Breast epithelium (tissue), 2 donors: ENCODE measurements around a stretch of chr6.

DNA sequence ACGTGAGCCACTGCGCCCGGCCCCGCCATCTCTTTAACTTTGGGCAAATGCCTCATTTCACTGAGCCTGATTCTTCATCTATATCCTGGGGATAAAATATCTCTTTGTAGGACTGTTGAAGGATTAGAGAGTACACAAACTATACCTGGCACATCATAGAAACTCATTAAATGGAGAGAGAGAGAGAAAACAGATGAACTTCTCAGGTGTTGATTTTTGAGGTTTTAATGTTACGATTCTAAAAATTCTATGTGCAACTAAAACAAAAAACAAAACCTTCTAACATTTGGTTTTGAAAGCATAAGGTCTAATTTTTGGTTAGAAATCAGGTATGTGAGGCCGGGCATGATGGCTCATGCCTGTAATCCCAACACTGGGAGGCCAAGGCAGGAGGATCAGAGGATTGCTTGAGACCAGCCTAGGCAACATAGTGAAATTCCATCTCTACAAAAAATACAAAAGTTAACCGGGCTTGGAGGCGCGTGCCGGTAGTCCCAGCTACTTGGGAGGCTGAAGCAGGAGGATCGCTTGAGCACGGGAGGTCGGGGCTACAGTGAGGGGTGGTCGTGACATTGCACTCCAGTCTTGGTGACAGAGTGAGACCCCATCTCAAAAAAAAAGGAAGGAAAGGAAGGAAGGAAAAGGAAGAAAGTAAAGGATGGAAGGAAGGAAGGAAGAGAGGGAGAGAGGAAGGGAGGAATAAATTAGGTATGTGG lies 18.5 kb downstream of the GCNT2 start:
- PRO-cap: no peak
- RAMPAGE, long total RNA, 2 experiments: no peak in any of the 2 experiments

DNA sequence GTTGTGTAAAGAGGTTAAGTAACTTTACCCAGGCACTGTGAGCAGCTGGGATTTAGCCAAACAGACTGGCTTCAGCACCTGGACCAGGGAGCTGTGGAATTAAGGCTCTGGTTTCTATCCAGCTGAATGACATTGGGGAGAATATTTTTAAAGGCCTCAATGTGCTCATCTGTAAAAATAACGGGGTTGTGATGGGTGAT lies 61.7 kb downstream of the GCNT2 start:
- PRO-cap: no peak
- RAMPAGE, long total RNA, 2 experiments: no peak in any of the 2 experiments

DNA sequence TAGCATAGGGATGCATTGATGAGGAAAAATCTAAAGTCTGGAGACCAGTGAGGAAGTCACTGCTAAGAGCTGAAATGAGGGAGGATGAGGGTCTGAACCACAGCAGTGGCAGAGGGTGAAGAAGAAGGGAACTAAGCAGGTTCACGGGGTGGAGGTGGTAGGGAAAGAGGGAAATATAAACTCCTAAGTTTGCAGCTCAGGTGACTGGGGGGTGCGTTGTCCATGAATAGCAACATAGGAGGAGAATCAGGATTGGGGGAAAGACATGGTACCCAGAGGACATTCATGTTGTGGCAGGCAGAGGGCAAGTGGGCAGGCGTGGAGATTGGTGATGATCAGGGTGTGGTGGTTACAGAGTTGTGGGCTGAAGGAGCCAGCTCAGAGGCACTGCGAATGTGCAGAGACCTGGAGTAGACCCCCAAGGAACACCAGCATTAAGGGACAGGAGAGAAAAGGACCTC lies 23.2 kb downstream of the TMEM14B start:
- PRO-cap: no peak
- RAMPAGE, long total RNA, 2 experiments: no peak in any of the 2 experiments

DNA sequence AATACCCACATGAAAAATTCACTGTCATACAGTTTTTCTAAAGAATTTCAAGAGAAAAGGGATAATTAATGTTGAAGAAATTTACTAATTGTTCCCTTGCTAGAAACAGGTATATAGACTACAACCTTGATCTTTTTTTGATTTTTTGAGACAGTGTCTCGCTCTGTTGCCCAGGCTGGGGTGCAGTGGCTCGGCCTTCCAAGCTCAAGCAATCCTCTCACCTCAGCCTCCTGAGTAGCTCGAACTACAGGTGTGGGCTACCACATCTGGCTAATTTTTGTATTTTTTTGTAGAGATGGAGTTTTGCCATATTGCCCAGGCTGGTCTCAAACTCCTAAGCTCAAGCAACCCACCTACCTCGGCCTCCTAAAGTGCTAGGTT lies 40.3 kb downstream of the TMEM14B start:
- PRO-cap: no peak
- RAMPAGE, long total RNA, 2 experiments: no peak in any of the 2 experiments

- PRO-cap: no peak
- RAMPAGE, long total RNA, 2 experiments: no peak in any of the 2 experiments
Observed at GRCh38 chr6:11253458-11253929, 21.0 kb upstream of the NEDD9 start.

DNA sequence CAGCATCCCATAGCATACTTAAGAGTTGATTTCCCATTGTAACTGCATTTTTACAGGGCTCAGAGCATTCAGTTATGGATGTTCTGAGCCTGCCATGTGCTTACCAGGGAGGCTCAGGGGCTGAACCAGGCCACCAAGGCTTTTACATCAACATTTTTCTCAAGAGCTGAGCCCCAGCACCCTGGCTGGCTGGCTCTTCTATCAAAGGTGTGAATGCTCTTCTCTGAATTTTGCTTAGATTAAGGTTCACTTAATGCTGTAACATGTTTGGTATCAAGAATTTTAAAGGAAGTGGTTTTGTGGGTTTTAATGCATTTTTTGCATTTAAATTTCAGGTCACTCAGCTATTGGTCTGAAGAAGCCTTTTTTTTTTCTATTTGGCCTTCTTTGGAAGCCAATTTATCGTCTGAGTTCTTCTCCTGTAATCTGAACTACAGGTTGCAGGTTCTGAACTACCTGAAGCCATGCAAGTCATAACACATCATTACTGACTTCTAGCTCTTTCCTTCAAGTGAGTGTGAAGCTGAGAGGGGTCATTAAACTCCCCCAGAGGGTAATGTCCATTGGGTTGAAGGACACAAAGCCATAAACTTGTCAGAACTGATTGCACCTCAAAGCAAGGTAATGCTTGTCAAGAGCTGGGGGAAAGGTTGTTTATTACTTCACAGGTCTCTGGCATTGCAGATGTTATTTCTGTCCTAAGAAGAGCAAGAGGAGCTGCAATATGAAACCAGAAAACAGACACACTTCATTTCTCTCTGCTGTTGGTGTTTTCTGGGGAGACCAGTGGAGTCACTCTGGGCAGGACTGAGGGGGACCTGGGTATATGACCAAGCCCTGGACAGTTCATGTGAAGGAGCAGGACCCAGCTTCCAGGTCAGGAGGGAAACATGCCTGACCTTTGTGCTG lies 25.9 kb upstream of the NEDD9 start:
- PRO-cap: no peak
- RAMPAGE, long total RNA, 2 experiments: no peak in any of the 2 experiments

DNA sequence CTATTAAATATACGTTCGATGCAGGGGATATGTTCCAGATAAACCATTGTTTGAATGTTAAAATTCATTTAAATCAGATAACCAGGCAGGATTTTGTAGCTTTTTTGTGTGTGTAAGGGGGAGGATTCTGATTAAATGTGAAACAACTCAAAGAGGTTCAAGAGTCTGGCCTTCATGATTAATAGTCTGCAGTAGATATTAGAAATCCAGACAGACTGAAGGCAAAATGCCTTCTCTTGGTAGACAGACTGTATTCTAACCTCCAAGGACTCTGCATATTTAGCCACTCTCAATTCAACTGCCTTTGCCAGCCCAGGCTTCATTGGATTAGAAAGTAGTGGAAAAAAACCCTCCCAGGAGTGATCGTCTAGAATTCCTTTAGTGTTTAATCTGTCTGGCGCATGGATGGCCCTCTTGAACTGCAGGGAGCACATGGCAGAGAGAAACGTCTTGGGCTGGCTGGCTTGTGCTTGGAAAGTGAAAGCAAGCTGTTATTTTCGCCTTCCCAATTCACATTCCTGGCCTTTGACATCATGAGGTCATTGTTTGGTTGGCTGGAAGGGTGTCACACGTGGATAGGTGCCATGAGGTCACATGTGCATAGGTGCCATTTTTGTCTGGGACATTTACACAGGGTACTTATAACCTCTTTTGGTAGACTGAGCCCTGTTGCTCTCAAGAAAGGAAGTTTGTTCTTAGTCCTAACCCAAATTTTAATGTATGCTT lies 30.8 kb upstream of the NEDD9 start:
- PRO-cap: no peak
- RAMPAGE, long total RNA, 2 experiments: no peak in any of the 2 experiments

- PRO-cap: no peak
- RAMPAGE, long total RNA, 2 experiments: no peak in any of the 2 experiments
Observed at GRCh38 chr6:11287854-11288611, 55.6 kb upstream of the NEDD9 start.

DNA sequence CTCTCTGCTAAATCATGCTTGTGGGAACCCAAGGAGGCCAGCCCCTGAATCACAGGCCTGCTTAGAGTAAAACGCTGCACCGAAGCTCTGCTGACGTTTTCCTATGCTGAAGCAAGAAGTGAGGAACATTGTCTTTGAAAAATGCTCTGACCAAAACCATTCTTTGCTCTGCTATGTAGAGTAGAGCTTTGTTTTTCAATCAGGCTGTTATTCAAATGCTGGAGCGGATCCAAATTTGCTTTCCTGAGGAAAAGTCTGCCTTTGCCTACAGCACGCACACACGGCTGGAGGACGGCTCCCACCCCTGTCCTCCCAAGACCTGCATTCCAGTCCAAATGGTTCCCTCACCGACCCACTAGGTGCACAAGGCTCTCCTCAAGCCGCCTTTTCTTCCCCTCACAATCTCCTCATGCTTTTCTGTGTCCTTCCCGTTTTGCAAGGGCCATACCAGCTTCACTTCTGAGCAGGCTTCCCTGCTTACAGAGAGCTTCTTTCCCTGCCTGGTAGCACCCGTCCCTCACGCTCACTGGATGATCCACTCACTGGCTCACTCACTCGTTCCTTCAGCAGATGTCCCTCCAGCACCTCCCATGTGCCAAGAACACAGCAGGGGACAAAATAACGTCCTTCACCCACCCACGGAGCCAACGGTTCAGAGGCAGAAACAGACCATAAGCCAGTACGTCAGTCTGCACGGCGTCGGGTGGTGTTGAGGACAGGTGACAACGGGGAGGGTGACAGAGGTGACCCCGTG lies 137.9 kb upstream of the NEDD9 start:
- PRO-cap: no peak
- RAMPAGE, long total RNA, 2 experiments: no peak in any of the 2 experiments

GRCh38 chr6:11392477-11393410 lies 144.8 kb upstream of the TMEM170B start:
- PRO-cap: no peak
- RAMPAGE, long total RNA, 2 experiments: no peak in any of the 2 experiments

DNA sequence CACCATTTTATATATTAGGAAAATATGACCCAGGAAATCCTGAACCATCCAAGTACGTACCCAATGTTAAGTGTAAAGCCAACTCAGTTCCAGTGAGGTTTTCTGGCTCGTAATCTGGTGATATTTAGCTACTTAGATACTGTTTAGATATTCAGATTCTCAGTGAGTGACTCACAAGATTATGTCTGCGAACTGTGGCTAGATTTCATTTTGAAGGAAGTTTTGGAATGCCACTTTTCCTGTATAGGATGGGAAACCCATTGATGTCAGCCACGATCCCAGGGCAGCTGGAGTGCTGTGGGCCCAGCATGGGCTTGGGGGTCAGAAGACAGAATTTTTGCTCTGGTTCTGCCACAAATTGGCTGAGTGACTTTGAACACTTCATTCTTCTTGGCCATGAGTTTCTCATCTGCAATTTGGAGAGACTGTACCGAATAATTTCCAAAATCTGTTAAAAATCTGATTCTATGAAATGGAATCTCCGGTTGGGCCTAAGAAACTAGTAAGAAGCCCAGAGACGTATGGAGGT lies 76.4 kb downstream of the TMEM170B start:
- PRO-cap: no peak
- RAMPAGE, long total RNA, 2 experiments: no peak in any of the 2 experiments

GRCh38 chr6:11712578-11713093 lies 66.0 kb downstream of the ADTRP start:
- PRO-cap: no peak
- RAMPAGE, long total RNA, 2 experiments: no peak in any of the 2 experiments

- PRO-cap: no peak
- RAMPAGE, long total RNA, 2 experiments: no peak in any of the 2 experiments
Observed at GRCh38 chr6:11774600-11774819, 4.1 kb downstream of the ADTRP start.

- PRO-cap: no peak
- RAMPAGE, long total RNA, 2 experiments: no peak in any of the 2 experiments
Observed at GRCh38 chr6:11777204-11777632, 1.4 kb downstream of the ADTRP start.

DNA sequence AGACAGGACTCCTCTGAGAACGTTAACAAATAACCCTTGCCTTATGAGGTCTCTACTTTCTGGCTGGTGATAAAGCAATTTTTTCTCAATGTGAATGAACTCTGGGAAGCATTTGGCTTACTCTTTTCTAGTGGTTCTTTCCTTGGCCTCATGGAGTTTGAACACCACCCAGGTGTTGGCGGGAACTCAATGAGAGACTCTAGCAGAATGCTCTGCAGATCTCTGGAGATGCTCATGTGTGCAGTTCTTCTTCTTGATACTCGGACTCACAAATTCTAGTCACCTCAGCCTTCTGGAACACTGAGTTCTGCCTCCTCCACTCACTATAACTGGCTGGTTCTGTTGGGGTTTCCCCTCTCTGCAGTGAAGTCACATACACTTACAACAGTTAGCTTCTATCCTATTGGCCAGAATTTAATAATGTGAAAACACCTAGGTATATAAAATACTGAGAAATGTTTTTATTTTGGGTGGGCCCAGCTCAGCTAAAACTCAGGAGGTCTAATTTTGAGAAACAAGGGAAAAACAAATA lies 109.7 kb upstream of the HIVEP1 start:
- PRO-cap: no peak
- RAMPAGE, long total RNA, 2 experiments: no peak in any of the 2 experiments

GRCh38 chr6:11920782-11921081 lies 91.4 kb upstream of the HIVEP1 start:
- PRO-cap: no peak
- RAMPAGE, long total RNA, 2 experiments: no peak in any of the 2 experiments

DNA sequence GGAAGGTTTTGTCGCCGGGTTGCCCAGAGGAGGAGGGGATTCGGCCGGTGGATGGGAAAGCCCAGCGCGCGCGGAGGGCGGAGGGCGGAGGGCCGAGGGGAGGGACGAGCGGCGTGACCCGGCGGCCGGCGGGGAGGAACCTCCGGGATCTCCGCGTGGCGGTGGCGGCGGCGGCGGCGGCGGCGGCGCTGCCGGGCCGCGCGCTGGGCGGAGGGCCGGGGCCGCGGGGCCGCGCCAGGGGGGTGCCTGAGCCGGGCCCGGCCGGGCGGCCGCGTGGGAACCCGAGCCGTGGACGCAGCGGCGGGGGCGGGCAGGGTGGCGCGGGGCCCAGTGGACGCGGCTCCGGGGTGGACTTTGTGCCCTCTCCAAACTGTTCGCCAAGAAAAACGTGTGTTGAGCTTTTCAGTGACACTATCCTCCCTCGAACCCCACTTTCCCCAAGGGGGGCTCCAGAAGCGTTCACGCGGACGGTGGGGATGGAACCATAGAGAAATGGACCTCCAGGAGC lies 3.1 kb upstream of the HIVEP1 start:
- PRO-cap: bidirectional peak, plus-strand start at position 145 of the sequence, minus-strand start at position 20 of the sequence
- RAMPAGE, long total RNA, 2 experiments: no peak in any of the 2 experiments

DNA sequence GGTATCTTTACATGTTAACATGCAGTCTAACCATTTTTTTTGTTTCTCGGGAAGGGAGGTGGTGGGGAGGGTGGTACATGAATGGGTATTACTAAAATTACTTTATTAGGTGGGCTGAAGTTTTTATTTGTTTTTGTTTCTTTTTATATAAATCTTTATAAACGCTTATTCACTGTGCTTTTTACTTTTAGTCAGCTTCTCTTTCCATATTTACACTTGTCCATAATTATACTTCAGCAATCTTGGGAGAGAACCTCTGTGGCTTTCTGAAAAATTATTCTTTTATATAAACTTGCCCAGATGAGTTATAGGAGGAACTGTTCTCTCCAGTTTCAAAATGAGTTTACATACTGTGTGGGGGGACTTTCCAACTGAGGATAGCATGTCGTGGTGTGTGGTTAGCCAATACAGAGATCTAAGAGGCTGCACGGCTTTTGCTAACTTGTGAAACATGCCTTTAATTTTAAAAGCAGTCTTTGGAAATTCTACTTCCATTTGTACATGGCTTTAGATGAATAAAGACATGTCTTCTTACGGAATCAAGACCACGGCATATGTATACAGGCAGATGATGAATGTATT lies 39.6 kb downstream of the HIVEP1 start:
- PRO-cap: no peak
- RAMPAGE, long total RNA, 2 experiments: no peak in any of the 2 experiments

DNA sequence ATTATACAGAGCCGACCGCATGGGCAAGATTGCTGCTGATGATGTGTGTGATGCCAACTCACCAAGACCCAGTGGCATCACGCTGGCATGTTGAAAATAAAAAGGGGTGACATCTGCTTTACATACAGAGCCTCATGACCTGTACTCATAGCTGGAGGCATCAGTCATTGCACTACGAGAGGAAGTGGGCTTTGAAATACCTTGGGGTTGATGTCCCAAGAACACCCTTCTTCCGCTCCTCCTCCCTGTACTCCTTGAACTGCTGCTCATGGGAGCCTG lies 56.6 kb upstream of the EDN1 start:
- PRO-cap: no peak
- RAMPAGE, long total RNA, 2 experiments: no peak in any of the 2 experiments

GRCh38 chr6:12294641-12295154 lies 4.5 kb downstream of the EDN1 start:
- PRO-cap: no peak
- RAMPAGE, long total RNA, 2 experiments: no peak in any of the 2 experiments